Colon Carcinoma Metastatic in the Brain (tissue), 2 donors: ENCODE measurements around the genes MFSD9 and POU3F3.

- PRO-cap, 2 experiments = no peak in any of the 2 experiments
Observed at GRCh38 chr2:101253701-101253780, 855 bp downstream of the CNOT11 start.

DNA sequence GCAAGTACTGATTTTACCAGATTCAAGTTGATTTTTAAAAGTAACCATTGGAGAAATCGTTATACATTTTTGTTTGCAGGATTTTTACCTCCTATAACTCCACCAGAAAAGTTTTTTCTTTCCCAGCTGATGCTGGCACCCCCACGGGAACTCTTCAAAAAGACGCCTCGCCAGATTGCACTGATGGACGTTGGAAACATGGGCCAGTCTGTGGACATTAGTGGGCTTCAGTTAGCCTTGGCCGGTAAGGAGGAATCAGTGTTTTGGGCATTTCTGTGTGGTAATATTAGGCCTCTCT, 5.0 kb downstream of the CNOT11 start:
- PRO-cap, 2 experiments = no peak in any of the 2 experiments

- PRO-cap, 2 experiments = no peak in any of the 2 experiments
Observed at GRCh38 chr2:101396254-101396700, 9.0 kb upstream of the CREG2 start.

GRCh38 chr2:101802269-101802841, 104.8 kb downstream of the MAP4K4 start:
- PRO-cap, 2 experiments = no peak in any of the 2 experiments

- PRO-cap, 2 experiments = no peak in any of the 2 experiments
Observed at GRCh38 chr2:101845896-101846653, 145.7 kb upstream of the IL1R2 start.

- PRO-cap, 2 experiments = no peak in any of the 2 experiments
Observed at GRCh38 chr2:101866205-101866655, 125.5 kb upstream of the IL1R2 start.

DNA sequence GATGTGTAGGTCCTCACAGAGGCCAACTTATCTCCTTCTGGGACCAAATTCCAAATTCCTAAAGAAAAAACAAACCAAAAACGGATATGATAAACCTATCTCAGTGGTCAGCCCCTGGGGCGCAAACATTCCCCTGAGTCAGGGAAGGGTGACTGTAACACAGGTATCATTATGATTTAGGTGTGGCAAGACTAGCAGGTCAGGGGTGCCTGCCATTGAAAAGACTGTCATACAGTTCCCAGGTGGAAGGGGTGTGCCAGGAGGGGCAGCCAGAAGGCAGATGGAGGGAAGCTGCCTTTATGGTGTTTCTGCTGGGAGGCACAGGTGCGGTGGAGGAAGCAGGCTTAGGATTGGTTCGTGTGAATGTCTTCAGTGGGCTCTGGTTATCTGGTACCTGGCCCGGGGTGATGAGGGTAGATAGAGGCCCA, 6.3 kb upstream of the IL1R2 start:
- PRO-cap, 2 experiments = no peak in any of the 2 experiments

DNA sequence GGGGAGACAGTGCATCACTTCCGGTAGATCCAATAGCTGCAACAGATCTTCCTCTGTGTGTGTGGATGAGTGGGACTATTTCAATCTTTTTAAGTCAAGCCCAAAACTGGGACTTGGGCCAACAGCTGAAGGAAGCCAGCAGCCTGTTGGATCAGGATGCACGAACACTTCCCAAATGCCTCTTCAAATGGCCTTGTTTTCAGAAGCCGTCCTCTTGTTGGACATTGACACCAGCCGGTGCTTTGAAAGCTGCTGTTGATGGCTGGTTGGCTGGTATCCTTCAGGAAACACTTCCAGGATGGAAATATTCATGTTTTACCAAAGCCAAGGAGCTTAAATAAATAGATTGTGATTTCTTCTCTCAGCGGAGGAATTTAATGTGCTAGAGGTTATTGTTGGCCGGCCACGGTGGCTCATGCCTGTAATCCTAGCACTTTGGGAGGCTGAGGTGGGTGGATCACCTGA, 59.3 kb downstream of the IL1R2 start:
- PRO-cap, 2 experiments = no peak in any of the 2 experiments

DNA sequence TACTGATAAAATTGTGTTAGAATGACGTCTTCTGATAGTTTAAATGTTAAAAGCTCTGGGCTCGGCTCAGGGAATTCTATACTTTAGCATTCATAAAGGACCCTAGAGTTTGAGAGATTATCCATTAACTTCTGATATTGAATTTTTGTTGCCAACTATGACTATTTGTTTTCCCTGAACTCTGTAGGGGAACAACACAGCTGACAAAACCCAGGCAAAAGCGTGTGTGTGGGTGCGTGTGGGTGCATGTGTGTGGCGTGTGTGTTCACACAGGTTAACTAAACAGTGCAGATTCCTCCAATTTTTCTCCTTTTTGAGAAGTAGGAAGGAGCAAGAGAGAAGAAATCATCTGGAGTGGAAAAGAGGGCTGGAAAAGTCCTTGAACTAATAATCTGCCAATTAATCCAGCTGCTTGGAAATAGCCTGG, 40.8 kb upstream of the IL1R1 start:
- PRO-cap, 2 experiments = no peak in any of the 2 experiments

- PRO-cap, 2 experiments = no peak in any of the 2 experiments
Observed at GRCh38 chr2:102142187-102142589, 358 bp upstream of the IL1R1 start.

DNA sequence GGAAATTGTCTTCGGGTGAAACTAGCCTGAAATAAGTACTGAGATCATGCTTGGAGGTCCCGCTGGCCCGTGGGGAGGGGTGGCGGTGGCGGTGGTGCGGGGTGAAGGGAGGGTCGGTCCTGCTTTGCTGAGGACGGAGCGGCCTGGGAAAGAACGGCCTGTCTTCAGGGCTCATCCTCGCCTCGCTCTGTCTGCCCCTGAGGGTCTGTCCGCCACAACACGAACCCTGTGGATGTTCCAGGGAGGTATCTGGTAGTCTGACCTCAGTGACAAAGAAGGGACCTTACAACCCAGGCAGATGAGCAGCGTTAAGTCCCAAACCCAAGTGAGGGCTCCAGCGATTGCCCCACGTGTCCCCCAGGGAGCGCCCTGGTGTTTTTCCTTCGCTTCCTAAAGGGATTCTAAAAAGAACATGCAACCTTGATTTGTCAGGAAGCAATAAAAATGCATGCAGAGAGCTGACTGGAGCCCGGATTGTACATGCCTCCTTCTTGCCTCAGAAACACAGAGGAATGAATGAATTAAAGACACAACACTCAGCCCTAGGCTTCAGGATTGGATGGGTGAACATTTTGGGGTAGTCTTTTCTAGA, 58.9 kb downstream of the IL1RL2 start:
- PRO-cap, 2 experiments = no peak in any of the 2 experiments

DNA sequence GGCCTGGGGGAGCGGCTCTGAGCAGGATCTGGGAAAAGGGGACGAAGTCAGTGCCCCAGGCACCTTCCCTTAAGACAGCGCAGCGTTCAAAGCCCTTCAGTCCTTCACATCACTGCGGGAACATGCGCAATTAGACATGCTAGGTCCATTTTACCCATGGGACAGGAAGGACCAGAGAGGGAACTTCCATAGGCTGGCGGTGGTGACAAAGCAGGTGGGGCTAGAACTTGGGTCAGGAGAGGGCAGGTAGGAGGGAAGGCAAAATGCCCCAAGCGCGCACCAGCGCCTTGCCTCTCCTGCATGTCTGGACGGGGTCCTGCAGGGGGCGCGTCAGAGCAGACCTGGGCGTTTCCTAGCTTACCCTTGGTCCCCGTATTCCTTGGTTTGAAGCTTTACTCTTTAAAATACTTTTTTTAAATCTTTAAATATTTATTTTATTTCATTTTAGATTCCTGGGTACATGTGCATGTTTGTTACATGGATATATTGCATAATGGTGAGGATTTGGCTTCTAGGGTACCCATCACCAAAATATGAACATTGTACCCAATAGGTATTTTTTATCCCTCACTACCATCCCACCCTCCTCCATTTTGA, 59.8 kb upstream of the IL1RL1 start:
- PRO-cap, 2 experiments = no peak in any of the 2 experiments

GRCh38 chr2:102273577-102274357, 37.6 kb upstream of the IL1RL1 start:
- PRO-cap, 2 experiments = no peak in any of the 2 experiments

DNA sequence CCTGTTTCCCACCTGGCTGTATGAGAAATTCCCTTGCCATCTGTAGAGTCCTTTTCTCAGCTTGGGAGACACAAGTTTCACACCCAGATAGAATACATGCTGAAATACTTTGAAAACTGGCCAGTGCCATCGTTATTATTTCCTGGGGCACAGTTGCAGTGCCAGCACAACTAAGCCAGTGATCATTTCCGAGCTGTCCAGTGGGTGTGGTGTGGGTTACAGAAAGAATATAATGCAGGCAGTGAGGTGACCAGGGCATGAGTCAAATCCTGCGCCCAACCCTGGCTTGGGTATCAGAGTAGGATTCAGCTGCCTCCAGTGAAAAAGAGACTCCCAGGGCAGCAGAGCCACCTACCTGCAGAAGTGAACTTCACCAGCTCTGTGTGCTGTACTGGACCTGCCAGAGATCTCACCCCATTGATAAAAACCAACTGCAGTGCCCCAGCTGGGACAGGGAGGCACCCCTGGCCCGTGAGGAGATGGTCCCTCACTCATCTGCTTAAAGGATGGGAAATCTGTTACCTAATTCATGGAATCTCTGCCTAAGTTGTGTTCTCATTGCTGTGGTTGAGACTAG, 18.0 kb downstream of the SLC9A2 start:
- PRO-cap, 2 experiments = no peak in any of the 2 experiments

DNA sequence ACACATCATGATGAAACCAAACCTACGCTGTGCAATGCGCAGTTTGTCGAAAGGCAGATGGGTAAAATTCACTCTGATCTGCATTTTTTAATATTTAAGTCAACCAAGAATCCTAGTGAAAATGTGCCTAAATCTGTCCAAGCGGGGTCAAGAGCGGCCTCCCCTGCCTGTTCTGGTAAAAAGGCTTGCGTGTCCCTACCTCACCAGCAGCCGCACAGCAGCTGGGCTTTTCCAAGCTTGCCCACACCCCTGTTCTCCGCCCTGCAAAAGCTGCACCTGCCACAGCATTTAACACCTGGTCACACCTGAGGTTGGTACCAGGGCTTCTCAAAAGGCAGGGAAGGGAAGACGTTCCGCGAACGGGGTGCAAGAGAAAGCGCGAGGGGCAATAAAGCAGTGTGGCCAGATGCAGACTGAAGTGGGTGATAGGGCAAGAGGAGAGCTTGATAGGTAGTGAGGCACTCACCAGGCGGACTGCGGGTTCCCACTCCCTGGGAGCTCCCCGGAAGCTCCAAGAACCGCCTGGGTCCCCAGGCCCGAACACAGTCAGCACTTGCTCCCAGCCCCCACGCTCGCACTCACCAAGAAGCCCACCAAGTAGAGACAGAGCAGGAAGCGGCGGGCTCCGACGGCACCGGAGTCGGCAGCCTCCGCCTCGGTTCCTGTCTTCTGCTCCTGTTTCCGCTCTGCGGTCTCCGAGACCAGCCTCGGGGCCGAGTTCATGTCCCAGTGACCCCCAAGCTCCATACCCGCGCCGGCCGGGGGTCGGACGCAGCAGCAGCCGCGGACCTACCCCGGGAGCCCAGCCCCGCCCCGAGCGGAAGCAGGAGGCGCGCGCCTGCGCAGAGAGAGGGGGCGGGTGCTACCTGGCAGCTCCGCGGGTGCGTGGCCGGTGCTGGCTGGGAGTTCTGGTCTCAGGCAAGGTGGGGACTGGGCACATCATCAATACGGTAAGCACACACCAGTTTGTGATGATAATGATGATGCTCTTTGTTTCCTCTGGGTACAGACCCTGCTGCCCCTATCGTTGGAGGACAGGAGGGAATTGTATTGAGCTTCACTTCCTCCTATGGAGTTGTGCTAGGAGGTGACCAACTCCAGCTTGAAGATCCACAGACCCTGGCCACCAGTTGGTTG, at the start of gene MFSD9:
TSS of gene MFSD9 (minus strand) at position 825 of the 1,137 bp plus-strand sequence.
- PRO-cap, 2 experiments = peak in 2 of 2 experiments; most common plus-strand start position 872 of the sequence (in 2); most common minus-strand start position 815 of the sequence (in 2)

GRCh38 chr2:102788594-102789273, 26.9 kb downstream of the TMEM182 start:
- PRO-cap, 2 experiments = no peak in any of the 2 experiments

DNA sequence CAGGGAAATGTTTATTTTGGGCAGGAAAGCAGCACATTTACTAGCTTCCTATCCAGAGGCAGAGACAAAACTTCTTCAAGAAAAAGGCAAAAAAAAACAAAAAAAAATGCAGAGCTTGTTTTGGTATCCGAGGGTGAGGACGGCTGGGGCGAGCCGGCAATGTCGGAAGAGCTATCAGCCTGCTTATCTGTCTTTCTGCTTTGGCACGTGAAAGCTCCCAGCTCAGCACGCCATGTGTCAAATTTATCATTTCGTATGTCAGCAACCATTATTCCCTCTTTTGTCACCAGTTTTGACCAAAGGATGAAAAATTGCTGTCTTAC, 532.2 kb upstream of the POU3F3 start:
- PRO-cap, 2 experiments = peak in 1 of 2 experiments; most common plus-strand start position 139 of the sequence (in 1)

- PRO-cap, 2 experiments = no peak in any of the 2 experiments
Observed at GRCh38 chr2:104434504-104434717, 419.5 kb upstream of the POU3F3 start.

- PRO-cap, 2 experiments = no peak in any of the 2 experiments
Observed at GRCh38 chr2:104853989-104854560, at the start of gene POU3F3. TSS of gene POU3F3 (plus strand) at chr2:104854115.

GRCh38 chr2:104889254-104889700, 35.4 kb downstream of the POU3F3 start:
- PRO-cap, 2 experiments = peak in 2 of 2 experiments; most common plus-strand start chr2:104889564 (in 1); most common minus-strand start chr2:104889362 (in 2)